ENCODE results near the gene DMXL1.

- PRO-cap: no peak
- RAMPAGE, long total RNA, 4 experiments: no peak in any of the 4 experiments
Observed at GRCh38 chr5:111703641-111704045, 53.4 kb downstream of the NREP start.

GRCh38 chr5:111735714-111736225 is 21.2 kb downstream of the NREP start:
- PRO-cap: no peak
- RAMPAGE, long total RNA, 4 experiments: no peak in any of the 4 experiments

DNA sequence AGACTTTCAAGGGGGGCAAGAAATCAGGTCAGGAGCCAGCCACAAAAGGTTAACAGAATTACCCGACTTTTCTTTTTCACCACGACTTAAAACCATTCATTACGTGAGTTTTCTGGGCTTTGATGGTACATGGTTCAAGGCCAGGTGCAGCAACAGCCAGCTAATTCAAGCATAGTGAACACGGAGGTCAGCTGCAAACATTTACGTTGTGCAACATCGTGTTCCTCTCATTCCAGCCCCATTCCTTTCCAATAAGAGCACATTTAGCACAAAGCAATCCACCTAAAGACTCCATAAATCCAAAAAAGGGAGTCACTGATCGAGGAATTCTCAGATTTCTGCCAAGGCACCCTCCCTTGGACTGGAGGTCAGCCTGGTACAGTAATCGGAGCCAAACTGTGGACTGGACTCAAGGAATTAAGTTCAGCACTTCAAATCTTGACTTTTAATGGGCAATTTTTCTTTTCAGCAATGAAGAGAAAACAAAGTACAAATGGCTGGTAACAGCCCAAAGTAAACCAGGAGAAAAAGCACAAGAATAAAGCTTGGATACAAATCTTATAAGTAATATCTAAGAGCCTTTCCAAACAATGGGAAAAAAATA is 14.3 kb downstream of the NREP start:
- PRO-cap: no peak
- RAMPAGE, long total RNA, 4 experiments: no peak in any of the 4 experiments

GRCh38 chr5:111826241-111826606 is 69.2 kb upstream of the NREP start:
- PRO-cap: no peak
- RAMPAGE, long total RNA, 4 experiments: no peak in any of the 4 experiments

GRCh38 chr5:112023620-112024077 is 266.7 kb upstream of the NREP start:
- PRO-cap: no peak
- RAMPAGE, long total RNA, 4 experiments: no peak in any of the 4 experiments

DNA sequence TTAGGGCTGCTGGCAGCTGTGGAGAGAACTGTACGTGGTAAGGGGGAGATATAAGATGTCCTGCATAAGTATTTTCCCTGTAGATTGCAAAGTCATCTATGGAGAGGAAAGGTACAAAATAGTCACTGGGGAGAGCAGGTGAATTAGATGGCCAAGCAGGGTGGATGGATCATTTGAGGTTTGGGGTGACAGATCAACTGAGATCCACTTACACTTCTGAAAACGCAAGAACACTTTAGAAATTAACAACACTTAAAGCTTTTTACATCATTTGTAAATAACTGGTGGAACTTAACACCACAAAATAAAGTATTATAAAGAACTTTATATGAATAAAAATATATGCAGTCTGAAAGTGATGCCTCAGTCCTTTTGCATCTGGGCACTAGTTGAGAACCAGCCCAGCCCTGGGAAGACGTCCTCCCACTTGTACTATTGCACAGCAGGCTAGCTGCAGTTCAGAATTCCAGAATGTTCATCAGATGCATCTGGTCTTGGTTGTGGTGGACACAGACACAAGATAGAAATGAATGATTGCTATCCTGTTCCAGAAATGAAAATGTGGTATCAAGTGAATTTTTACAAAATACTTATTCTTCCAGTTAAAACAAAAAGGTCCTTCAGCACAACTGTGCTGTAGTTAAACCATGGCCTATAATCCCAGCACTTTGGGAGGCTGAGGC is 255.0 kb downstream of the EPB41L4A start:
- PRO-cap: no peak
- RAMPAGE, long total RNA, 4 experiments: no peak in any of the 4 experiments

GRCh38 chr5:112684321-112685154 is 53.1 kb upstream of the APC start:
- PRO-cap: no peak
- RAMPAGE, long total RNA, 4 experiments: no peak in any of the 4 experiments

GRCh38 chr5:112921470-112921901 is 541 bp downstream of the REEP5 start:
- PRO-cap: bidirectional peak, plus-strand start at chr5:112921769, minus-strand start at chr5:112921544
- RAMPAGE, long total RNA, 4 experiments: no peak in any of the 4 experiments

- PRO-cap: no peak
- RAMPAGE, long total RNA, 4 experiments: no peak in any of the 4 experiments
Observed at GRCh38 chr5:112977686-112977978, 1.0 kb downstream of the DCP2 start.

DNA sequence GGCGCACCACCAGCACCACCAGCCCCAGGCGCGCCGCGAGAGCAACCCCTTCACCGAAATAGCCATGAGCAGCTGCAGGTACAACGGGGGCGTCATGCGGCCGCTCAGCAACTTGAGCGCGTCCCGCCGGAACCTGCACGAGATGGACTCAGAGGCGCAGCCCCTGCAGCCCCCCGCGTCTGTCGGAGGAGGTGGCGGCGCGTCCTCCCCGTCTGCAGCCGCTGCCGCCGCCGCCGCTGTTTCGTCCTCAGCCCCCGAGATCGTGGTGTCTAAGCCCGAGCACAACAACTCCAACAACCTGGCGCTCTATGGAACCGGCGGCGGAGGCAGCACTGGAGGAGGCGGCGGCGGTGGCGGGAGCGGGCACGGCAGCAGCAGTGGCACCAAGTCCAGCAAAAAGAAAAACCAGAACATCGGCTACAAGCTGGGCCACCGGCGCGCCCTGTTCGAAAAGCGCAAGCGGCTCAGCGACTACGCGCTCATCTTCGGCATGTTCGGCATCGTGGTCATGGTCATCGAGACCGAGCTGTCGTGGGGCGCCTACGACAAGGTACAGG is 920 bp downstream of the KCNN2 start:
- PRO-cap: no peak
- RAMPAGE, long total RNA, 4 experiments: no peak in any of the 4 experiments

GRCh38 chr5:114433192-114433750 is 71.4 kb downstream of the KCNN2 start:
- PRO-cap: no peak
- RAMPAGE, long total RNA, 4 experiments: no peak in any of the 4 experiments

DNA sequence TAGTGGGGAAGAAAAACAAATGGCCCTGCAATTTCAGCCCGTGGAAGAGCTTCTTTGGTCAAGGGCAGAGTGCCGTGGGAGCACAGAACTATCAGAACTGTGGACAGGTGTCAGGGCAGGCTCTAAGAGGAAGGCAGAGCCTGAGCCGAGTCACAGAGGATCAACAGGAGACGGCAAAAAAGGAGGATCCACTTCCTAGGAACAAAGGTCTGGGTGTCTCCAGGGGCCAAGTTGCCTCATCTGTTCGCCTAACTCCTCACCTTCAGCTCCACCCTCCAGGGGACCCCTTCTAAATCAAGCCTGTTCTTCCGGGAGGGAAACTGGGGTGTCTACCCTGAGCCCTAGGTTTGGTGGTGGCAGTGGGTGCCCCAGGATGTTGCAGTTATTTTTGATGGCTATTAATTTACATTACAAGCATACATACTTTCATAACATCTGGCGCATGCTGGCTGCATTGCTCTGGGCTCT is 88.0 kb downstream of the FEM1C start:
- PRO-cap: bidirectional peak, plus-strand start at position 239 of the sequence, minus-strand start at position 175 of the sequence
- RAMPAGE, long total RNA, 4 experiments: no peak in any of the 4 experiments

- PRO-cap: no peak
- RAMPAGE, long total RNA, 4 experiments: no peak in any of the 4 experiments
Observed at GRCh38 chr5:116143823-116144465, 59.1 kb downstream of the COMMD10 start.

DNA sequence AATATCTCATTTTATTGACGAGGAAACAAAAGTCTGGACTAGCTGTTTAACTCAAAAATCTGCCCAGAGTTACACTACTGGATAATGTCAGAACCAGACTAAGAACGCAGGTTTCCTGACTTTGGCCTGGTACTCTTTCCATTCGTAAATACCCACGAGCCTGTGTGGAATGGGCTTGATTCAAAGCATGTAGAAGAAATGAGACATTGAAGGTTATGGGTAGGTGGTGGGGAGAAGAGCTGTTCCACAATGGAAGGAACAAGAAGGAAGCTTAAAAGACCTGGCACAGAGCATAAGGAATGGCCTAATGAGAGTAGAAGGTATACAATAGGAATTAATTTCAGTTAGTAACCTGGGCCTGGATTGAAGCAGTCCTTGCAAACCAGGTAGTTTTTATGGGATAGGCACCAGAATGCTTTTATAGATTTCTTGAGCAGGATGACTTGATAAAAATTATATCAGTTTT is 94.5 kb downstream of the COMMD10 start:
- PRO-cap: no peak
- RAMPAGE, long total RNA, 4 experiments: start-site peak on the plus strand in 1 of 4 experiments, centred at positions 135 to 363 of the sequence, 5 to 7 reads per replicate

- PRO-cap: unidirectional peak, minus-strand start at chr5:116626346
- RAMPAGE, long total RNA, 4 experiments: no peak in any of the 4 experiments
Observed at GRCh38 chr5:116626117-116626987, 51.7 kb upstream of the SEMA6A start.

DNA sequence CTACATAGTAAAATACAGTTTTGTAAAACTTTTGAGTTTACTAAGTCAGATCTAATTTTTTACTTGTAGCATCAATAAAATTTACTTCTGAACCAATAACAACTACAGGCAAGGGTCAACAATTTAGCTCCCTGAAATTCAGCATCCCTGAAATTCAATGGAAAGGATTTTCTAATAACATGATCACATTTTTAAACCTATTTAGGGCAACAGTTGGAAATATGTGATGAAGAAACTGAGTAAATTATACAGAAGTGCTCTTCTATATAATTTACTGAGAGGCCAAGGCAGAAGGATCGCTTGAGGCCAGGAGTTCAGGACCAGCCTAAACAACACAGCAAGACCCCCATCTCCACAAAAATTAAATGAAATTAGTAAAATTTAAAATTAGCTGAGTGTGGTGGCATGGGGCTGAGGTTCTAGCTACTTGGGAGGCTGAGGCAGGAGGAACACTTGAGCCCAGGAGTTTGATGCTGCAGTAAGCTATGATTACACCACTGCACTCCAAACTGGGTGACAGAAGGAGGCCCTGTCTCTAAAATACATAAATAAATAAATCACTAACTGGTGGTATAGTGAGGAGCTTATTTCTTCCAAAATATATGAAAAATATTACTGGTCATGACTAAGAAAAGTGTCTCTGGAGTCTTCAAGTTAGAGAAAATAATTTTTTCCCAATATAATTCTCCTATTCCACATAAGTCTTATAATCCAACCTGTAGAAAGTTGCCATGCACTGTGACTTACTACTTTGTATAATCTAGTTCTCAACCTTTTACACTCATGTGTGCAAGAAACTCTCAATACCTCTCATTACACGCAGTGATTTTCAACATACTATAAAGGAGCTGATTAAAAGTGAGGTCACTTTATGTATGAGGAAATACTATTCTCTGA is 150.7 kb downstream of the DTWD2 start:
- PRO-cap: no peak
- RAMPAGE, long total RNA, 4 experiments: no peak in any of the 4 experiments

DNA sequence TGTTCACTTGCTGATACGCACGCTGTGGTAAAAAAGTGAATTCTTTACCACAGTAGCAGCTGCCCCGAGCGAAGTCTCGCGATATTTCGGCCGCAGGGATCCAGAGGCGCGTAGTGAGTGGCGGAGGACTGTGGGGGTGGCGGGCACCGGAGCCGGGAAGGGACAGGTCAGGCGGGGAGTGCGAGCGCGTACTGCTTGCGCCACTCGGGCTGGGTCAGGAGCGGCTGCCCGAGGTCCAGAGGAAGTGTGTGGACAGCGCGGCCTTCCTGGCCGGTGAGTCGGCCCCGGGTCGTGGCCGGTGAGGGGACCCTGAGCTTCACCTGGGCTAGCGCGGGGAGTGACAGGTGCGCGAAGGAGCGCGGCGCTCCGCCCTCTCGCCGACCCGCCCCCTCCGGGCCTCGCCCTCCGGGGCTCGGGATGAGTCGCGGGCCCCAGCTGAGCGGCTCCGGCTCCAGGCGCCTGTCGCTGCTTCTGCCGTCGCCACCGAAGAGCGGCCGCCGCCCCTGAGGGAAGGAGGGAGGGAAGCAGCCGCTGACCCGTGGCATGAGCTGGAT is at the start of gene DMXL1:
Gene DMXL1, plus strand, starts transcription at position 103 of the 554 bp plus-strand sequence.
- PRO-cap: bidirectional peak, plus-strand start at position 165 of the sequence, minus-strand start outside the sequence; unidirectional peak, plus-strand start at position 238 of the sequence; bidirectional peak, plus-strand start at position 398 of the sequence, minus-strand start at position 339 of the sequence
- RAMPAGE, long total RNA, 4 experiments: start-site peak on the plus strand in 3 of 4 experiments, centred at positions 91 to 443 of the sequence, 10 to 520 reads per replicate

DNA sequence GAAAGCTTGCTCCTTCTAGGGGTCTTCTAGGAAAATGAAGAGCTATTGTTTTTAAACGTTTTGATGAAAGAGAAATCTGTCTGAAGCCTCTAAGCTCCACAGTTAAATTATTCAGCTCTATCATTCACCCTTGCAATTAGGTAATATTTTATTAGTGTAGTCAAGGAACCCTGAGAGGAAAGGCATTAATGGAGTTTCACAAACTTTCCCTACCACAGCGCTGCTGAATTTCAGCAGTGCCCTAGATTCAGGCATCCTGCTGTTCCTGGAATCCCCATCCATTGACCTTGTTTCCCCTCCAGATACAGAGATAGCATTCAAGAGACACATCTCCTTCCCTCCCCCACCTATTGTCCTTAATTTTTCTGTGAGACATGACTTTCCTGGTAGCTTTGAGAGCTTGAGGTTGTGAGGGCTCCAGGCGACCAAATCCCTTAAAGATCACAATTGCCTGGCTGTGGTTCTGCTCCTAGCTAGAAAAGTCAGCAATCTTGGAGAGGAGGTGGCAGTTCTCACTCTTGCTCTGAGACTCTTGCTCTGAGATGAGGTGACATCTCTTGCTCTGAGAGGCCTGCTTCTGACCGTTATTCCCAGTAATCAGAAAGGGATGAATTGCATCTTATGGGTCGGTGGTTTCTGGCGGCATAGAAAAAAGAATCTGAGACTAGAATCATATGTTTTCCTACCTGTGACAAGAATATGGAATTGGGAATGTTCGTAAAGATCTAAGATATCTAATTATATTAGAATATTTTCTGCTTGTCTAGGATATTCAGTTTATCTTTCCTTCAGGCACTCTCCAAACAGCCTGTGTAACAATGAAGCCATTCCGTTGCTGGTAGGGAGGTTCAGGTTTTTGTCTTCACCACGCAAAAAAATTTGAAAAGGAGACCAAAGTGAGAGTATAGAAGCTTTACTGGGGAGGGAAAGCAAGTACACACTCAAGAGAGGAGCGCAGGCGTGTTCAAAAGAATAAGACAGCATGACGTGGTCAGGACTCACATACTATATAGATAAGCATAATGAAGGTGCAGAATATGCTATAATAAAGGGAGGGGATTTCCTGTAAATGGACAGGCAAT is 48.1 kb downstream of the PRR16 start:
- PRO-cap: no peak
- RAMPAGE, long total RNA, 4 experiments: no peak in any of the 4 experiments

GRCh38 chr5:120512970-120513324 is 48.8 kb downstream of the PRR16 start:
- PRO-cap: no peak
- RAMPAGE, long total RNA, 4 experiments: no peak in any of the 4 experiments

DNA sequence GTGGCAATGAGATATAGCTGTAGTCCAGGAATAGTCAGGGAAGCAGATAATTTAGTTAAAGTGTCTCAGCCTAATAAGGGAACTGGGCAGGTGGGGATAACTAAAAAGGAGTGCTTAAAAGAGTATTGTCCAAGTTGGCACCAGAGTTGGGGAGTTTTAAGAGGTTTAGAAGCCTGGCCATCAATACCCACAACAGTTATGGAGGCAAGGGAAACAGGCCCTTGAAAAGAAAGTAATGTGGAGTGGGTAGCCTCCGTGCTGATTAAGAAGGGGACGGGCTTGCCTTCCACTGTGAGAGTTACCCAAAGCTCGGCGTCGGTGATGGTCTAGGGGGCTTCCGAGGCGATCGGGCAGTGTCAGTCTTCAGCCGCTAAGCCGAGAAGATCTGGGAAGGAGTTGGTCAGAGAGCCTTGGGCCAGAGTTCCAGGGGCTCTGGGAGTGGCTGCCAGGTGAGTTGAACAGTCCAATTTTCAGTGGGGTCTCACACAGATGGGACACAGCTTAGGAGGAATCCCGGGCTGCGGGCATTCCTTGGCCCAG is 236.5 kb downstream of the PRR16 start:
- PRO-cap: no peak
- RAMPAGE, long total RNA, 4 experiments: no peak in any of the 4 experiments